HGPS cell (cell line): ENCODE measurements around the gene GADD45A.

DNA sequence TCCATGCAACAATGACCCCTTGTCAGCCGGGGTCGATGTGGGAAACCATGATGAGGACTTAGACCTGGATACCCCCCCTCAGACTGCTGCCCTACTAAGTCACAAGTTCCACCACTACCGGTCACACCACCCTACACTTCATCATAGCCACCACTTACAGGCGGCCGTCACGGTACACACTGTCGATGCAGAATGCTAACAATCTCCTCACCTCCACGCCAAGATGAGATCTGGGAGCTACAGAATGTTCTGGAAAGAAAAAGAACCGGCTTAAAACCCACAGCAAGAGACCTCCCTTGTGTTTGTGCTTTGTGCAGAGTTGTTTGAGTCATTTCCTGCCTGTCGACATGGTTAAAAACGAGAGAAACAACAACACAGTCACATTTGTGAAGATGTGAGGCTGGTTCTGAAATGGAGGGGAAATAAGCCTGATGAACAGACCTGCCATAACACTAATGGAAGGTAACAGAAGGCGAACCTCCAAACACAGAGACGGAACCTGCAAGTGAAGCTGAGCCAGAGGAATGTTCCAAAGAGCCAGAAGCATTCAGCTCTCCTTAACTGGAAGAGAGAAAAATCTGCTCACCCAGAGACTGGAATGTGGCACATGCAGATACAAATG, 53.4 kb upstream of the RAVER2 start:
- RRBS: 91% methylated on average over 3 of the region's 13 CpGs

- RRBS: 1% methylated on average over 9 of the region's 39 CpGs
Measured at GRCh38 chr1:64745238-64745604, 346 bp downstream of the RAVER2 start.

DNA sequence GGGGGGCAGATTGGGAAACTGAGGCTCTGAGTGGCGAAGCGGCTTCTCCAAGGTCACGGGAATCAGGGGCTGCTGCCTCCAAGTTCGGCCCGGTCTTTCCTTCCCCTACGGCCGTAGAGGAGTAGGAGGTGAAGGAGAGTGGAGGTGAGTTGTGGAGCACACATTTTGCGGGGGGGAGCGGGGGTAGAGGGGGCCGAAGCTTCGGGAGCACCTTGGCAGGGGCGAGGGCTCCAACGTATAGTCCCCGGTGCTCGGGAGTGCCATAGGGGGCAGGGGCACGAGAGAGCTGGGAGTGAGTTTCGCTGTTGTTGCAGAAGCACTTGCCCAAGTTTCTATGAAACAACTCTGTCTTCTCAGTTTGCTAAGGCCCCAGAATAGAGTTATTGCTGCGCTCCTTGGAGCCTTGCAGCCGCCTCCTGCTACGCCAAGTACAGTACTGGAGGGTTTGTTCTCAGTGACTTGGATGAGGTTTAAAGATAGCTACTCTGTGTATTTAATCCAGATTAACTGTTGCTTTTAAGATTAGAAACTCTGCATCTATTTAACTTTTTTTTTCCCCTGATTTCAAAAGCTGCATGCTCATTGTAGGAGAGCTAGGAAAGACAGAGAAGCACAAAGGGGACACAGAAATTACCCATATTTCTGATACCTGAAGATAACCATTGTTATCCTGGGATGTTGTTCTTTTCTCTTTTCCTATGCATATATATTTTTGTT, 888 bp downstream of the RAVER2 start:
- RRBS: no CpG with 5 or more reads among the region's 20 CpGs

DNA sequence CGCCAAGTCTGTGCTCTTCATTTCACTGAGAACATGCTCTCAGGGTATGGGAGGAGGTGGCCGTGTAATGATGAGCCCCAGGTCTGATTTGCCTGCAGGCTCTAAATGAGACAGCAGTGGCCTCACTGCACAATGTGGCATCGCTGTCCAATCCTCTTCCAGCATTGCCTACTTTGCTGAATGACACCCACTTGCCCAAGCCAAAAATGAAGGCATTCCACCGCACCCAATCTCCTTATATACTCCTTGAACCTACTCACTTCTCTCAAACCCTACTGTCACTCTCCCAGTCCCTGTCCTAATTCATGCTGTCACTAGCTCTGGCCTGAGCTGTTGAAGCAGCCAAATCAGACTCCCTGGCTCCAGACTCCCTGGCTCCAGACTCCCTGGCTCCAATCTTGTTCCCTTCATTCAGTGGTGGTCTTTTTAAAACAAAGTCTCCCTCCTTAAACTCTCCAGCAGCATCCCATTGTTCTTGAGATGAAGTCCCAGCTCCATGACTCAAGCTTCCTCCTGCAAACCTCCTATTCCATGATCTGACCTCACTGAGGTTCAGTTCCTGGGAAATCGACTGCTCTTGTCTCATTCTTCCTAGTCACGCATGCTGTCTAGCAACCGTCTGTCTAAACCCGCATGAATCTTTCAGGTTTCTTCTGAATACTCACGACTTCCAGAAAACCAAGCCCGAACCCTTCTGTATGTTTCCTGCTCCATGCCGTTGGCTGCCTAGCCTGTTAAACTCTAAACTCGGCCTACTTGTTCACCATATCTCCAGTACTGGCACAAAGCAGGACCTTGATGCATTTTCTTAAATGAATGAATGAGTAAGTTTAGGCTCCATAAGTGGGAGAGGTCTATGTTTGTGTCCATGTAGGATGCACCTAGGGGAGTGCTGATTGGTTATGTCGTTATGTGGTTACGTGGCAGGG, 91.8 kb downstream of the RAVER2 start:
- RRBS: no CpG with 5 or more reads among the region's 14 CpGs

DNA sequence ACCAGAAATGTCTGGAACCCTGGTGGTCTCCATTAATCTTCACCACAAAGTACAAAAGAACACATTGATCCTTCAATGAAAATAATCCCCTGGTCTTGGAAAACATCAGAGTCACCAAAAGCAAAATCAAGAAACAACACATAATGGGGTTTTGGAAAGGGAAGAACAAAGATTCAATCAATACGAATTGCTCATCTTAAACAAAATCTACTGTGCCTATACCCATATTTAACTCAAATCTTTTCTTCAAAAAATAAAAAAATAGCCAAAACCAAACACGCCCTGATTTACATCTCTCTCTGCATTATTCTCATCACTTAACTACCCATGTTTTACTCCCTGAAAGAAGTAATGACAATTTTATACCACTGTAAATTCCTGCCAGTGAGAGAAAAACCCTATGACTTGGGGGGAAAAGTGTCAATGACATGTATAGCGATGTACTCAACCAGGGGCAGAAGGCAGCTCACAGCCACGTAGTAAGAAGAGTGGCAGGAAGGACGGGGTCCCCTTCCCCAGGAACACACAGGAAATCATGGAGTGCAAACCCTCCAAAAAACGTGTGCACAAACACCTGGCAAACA, 1.4 kb downstream of the JAK1 start:
- RRBS: no CpG with 5 or more reads among the region's 6 CpGs

DNA sequence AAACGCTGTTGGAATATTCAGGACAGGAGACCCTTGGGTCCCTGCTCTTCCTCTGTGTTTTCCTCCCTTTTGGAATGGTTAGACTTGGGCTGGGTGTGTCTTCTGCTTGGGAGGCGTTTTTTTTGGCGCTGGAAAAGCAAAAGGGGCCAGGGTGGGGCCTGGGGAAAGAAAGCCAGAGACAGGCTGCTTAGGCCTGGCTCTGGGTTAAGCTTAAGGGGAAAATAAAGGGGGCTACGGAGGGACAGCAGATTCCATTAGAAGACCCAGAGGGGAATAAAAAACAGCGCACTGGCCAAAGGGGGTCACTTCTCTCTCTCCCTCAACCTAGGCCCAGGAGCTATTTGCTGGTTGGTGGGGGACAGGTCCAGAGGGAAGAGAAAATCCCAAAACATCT, 82.4 kb upstream of the AK4 start:
- RRBS: no CpG with 5 or more reads among the region's 5 CpGs

DNA sequence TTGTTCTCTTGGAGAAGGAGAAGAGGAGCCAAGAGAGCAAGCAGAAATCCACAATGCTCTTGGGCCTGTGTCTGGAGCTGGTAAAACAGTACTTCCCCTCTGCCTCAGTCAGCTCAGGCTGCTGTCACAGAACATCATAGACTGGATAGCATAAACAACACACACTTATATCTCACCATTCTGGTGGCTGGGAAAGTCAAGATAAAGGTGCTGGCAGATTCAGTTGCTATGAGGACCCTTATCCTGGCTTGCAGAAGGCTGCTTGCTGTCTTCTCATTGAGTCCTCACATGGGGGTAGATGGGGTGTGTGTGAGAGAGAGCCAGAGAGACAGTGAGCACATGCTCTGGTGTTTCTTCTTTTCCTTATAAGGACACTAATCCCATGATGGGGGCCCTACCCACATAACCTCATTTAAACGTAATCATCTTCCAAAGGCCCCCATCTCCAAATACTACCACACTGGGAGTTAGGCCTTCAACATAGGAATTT, 16.3 kb upstream of the DNAJC6 start:
- RRBS: no CpG with 5 or more reads among the region's 1 CpG

GRCh38 chr1:65419570-65420320, 723 bp upstream of the LEPR start:
- RRBS: no CpG with 5 or more reads among the region's 30 CpGs

DNA sequence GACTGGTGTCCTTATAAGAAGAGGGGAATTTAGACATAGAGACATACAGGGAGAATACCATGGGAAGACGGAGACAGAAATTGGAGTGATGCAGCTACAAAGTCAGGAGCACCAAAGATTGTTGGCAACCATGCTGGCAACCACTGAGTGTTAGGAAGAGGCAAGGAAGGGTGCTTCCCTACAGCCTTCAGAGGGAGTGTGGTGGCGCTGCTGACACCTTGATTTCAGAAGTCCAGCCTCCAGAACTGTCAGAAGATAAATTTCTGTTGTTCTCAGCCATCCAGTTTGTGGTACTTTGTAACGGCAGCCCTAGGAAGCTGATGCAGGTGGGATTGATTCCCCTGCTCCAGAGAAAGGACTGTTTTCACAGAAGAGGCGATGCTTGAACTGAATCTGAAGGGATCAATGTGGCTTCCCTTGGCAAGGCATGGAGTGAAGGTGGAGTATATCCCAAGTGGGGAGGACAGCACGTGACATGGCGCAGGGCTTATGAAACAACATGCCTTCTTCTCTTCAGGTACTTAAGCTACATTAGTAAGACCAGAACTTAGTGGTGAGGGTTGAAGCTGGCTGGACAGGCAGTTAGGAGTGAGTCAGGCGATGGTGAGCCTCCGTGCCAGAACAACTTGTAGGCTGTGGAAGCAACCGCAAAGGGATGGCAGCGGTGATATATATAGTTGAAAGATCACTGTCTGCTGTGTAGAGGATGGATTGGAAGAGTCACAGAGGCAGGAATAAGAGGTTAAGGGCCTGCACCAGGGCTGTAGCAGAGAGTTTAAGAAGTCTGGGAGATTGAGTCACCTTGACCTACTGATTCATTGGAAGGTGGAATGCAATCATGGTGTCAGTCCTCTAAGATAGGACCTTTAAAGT, 2.0 kb downstream of the LEPR start:
- RRBS: no CpG with 5 or more reads among the region's 10 CpGs

- RRBS: no CpG with 5 or more reads among the region's 4 CpGs
Measured at GRCh38 chr1:66052427-66052857, 259.7 kb downstream of the PDE4B start.

DNA sequence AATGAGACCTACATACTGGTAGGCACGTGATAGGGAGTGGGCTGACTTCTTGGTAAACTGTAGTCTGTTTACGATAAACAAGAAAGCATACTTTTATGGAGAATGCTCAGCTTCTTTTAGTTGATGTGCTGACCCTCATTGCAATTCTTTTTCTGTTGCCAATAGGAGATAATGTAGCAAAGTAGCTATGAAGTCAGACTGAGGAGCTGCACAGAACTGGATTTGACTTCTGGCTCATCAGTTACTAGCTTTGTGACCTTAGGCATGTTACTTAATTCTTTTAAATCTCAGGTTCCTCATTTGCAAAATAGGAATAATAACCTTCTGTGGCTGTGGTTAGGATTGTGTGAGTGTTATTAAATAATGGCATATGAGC, 237.7 kb upstream of the SGIP1 start:
- RRBS: no CpG with 5 or more reads among the region's 2 CpGs

DNA sequence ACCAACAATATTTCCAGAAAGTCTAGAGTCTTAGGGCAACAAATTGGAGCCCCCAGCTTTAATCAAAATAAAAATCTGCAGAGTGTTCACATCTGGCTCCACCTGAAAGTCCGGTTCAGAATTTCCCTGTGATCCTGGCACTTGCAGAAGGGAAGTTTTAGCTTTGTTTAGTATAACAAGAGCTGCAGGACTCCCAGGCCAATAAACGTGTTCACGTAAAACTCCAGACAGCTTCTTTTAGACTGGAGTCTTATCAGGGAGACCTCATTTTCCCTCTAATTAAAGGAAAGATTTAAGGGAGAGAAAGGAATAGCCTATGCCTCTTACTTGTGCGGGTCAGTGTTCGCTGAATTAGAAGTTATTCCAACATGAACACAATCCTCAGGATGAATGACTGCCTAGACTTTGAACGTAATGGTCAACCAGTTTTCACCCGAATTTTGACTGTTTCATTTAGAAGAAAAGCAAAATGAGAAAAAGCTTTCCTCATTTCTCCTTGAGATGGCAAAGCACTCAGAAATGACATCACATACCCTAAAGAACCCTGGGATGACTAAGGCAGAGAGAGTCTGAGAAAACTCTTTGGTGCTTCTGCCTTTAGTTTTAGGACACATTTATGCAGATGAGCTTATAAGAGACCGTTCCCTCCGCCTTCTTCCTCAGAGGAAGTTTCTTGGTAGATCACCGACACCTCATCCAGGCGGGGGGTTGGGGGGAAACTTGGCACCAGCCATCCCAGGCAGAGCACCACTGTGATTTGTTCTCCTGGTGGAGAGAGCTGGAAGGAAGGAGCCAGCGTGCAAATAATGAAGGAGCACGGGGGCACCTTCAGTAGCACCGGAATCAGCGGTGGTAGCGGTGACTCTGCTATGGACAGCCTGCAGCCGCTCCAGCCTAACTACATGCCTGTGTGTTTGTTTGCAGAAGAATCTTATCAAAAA, 202.1 kb upstream of the SGIP1 start:
- RRBS: no CpG with 5 or more reads among the region's 17 CpGs

- RRBS: 0% methylated on average over 1 of the region's 49 CpGs
Measured at GRCh38 chr1:66532852-66533772, 841 bp upstream of the SGIP1 start.

- RRBS: no CpG with 5 or more reads among the region's 2 CpGs
Measured at GRCh38 chr1:66946007-66946434, 21.2 kb downstream of the MIER1 start.

- RRBS: no CpG with 5 or more reads among the region's 6 CpGs
Measured at GRCh38 chr1:67314581-67315320, 7.1 kb downstream of the IL12RB2 start.

GRCh38 chr1:67460829-67461422, 30.7 kb upstream of the SERBP1 start:
- RRBS: no CpG with 5 or more reads among the region's 7 CpGs

DNA sequence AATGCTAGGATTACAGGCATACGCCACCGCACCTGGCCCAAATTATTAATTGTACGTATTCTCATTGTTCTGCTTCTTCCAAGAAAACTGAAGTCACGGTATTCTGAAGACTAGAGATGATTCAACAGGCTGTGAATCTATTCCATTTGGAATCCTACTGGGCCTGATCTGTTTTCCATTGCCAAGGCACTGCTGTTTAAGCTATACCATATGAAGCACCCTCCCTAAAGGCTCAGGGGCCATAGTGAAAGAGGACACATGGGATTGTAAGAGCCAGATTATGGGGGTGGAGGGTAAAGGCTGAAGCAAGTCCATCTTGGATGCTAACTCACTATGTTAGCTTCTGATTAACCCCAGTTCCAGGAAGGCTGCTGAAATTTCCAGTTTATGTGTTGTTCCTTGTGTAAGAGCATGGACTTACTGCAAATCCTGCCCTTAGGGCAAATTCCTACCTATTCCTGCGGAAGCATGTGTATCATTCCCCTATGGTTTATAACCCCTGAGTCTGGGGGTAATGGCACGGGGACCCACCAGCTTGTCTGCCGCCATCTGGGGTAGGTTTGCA, 91.7 kb upstream of the SERBP1 start:
- RRBS: no CpG with 5 or more reads among the region's 7 CpGs

DNA sequence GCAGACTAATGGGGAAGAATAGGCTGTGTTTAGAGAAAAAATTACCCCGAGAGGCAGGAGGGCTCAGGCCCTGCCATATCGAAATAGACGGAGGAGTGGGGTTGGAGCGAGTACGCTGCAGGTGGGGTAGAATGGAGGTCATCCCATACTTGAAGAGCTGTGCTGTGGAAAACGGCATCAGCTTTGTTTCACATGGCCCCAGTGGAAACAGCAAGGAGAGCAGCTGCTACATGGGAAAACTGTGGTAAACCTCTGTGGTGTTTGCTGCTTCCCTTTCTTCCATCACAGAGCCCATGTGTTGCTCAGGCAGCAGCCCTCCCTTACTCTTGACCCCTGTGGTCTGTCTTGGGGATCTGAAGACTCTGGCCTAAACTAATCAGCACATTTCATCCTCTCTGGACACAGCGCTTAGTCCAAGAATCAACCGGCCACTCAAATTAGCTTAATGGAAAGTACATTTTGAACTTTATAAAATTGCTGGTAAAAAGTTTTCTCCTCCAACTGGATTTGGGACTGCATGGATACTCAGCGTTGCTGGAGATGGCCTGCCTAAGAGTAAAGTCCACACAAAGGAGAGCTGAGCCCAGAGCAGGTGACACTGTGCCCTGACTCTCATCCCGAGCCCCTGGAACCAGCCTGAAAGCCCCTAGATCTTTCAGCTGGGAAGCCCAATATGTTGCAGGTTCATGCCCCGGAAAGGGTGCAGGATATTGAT, 127.2 kb upstream of the GADD45A start:
- RRBS: no CpG with 5 or more reads among the region's 11 CpGs

DNA sequence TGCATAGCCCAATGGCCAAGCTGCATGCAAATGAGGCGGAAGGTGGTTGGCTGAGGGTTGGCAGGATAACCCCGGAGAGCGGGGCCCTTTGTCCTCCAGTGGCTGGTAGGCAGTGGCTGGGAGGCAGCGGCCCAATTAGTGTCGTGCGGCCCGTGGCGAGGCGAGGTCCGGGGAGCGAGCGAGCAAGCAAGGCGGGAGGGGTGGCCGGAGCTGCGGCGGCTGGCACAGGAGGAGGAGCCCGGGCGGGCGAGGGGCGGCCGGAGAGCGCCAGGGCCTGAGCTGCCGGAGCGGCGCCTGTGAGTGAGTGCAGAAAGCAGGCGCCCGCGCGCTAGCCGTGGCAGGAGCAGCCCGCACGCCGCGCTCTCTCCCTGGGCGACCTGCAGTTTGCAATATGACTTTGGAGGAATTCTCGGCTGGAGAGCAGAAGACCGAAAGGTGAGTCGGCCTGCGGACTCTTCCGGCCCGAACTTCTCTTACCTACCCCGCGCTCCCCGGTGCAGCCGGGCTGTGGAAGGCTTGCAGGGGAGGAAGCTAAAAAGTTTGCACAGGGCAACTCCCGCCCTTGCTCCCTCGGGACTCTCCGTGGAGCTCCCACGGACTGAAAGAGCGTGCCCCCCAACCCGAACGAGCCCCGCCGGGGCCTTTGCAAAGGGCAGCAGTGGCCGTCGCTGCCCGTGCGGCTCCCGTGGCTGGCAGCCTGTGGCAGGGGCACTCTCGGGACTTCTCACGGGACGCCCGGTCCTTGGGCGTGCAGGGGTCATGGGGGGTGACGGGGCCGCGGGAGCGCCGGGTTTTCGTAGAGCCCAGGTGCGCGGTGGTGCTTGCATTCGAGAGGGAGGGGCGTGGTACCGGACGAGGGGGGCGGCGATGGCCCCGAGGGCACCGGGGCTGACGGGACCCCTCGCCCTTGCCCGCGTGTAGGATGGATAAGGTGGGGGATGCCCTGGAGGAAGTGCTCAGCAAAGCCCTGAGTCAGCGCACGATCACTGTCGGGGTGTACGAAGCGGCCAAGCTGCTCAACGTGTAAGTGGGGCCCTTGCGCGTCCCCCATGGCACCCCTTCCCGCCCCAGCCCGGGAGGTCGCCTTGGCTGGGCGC, at the start of gene GADD45A:
Gene GADD45A (plus strand): TSS at position 98 of the 1,097 bp plus-strand sequence.
- RRBS: 2% methylated on average over 30 of the region's 96 CpGs

GRCh38 chr1:67688822-67689792, 4.1 kb downstream of the GADD45A start:
- RRBS: no CpG with 5 or more reads among the region's 4 CpGs